LNCaP clone FGC (cell line): ENCODE measurements around the genes PZP, CLEC2D, GABARAPL1 and TAS2R50.

DNA sequence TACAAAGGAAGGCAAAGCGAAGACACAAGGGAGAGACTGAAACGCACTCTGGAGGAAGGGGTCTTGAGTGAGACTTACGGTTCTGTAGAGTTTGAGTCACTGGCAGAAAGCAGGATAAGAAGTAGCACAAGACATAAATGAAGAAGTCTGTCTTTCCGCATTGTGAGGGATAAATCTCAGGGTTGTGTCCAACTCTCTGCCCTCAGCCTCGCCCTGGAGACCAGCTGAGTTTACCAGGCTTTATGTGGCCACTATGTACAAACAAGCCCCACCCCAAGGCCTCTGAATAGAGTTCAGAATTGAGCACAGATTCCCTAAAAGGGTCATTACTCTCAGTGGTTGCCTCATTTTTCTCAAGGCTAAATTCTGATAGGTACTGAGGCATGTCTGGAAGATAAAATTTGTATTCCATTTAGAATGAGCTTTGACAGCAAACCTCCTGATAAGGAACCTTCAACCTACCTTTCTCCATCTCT is at the start of gene PZP:
PZP (minus strand) TSS at position 215 of the 476 bp plus-strand sequence.
- RRBS, 2 experiments, result no CpG with 5 or more reads among the region's 5 CpGs

DNA sequence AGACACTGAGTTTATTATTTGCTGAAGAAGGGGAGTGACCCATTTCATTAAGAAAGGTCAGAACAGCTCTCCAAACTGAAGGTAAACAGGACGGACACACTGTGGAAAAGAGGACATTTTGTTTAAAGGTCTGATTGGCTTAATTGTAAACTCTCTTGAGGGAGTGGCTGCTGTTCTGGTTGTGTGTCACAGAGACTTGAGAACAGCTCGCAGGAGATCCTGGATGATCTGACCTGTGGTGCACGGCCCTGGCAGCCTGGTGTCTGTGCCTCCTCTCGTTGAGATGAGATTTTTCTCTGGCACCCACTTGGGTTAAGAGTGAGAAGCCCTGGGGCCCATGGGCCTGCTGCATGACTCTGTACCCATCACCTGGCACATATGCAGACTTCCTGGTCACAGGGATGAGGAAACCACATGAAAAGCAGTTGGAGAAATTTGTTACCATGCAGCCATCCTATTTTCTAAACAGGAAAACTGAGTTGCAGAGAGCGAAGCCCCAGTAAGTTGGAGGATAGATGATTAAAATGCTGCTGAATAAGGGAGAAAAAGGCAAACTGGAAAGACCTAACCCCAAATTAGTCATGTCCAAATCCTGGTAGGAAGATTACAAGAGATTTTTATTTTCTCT is 142.2 kb upstream of the PZP start:
- RRBS, 2 experiments, result no CpG with 5 or more reads among the region's 5 CpGs

DNA sequence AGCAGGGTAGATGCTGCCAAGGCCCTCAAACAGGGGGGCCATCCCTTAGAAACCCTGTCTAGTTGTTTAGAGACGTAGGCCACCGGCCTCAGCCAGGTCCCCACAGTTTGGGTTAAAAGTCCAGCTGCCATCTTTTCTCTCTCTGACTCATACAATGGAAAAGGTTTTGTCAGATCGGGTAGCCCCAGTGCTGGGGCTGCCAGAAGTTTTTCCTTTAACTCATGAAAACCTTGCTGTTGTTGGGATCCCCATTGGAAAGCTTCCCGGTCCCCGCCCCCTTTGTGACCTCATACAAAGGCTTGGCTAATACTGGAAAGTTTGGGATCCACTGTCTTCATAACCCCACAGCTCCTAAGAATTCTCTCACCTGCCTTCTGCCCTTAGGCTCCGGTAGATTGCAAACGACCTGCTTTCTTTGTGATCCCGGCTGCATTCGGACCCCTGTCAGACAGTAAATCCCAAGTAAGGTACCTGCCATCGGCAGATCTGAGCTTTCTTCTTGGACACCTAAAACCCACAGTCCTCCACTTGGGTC is 40.5 kb downstream of the KLRB1 start:
- RRBS, 2 experiments, result no CpG with 5 or more reads among the region's 10 CpGs

- RRBS, 2 experiments, result no CpG with 5 or more reads among the region's 5 CpGs
These were observed at the start of gene CLEC2D for GRCh38 chr12:9669421-9669898. TSS of gene CLEC2D (plus strand) at chr12:9669713.

GRCh38 chr12:9757256-9758070 is 3.2 kb downstream of the CD69 start:
- RRBS, 2 experiments, result no CpG with 5 or more reads among the region's 5 CpGs

- RRBS, 2 experiments, result no CpG with 5 or more reads among the region's 8 CpGs
These were observed 922 bp downstream of the CD69 start for GRCh38 chr12:9759426-9760531.

GRCh38 chr12:9763031-9763530 is 2.4 kb upstream of the CD69 start:
- RRBS, 2 experiments, result no CpG with 5 or more reads among the region's 3 CpGs

- RRBS, 2 experiments, result no CpG with 5 or more reads among the region's 3 CpGs
These were observed 290 bp downstream of the KLRF1 start for GRCh38 chr12:9827609-9827932.

GRCh38 chr12:9854165-9854875 is 14.8 kb downstream of the CLEC2B start:
- RRBS, 2 experiments, result no CpG with 5 or more reads among the region's 5 CpGs

- RRBS, 2 experiments, result 0% methylated on average over 3 of the region's 36 CpGs
These were observed at the start of gene GABARAPL1 for GRCh38 chr12:10212651-10213139. TSS of gene GABARAPL1 (plus strand) at chr12:10212877.

DNA sequence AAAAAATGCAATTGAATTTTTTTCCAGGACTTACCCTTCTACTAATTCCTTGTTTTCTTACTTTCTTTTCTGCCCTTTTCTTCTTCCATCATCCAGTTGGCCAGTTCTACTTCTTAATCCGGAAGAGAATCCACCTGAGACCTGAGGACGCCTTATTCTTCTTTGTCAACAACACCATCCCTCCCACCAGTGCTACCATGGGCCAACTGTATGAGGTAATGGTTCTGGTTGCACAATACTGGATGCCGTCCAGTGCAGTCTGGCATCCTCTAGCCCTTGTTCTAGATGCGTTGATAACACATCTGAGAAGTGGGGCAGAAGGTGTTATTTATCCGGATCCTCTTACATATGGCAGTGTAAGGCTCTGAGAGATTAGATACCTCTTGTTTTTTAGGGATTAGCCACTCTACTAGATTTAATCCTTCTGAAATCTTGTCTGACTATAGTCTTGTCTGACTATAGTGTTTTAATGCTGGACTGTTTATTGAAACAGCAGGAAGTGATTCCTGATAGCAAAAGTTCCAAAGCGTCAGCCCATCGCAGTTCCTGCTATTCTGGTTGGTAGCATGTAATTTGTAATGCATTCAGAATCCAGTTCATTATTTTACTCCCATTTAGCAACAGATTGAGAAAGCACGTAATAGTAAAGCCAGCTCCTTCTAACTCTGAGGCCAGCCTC is 7.8 kb downstream of the GABARAPL1 start:
- RRBS, 2 experiments, result no CpG with 5 or more reads among the region's 8 CpGs

- RRBS, 2 experiments, result no CpG with 5 or more reads among the region's 4 CpGs
These were observed 3.5 kb downstream of the KLRD1 start for GRCh38 chr12:10311118-10311669.

- RRBS, 2 experiments, result no CpG with 5 or more reads among the region's 5 CpGs
These were observed 21.7 kb downstream of the KLRK1 start for GRCh38 chr12:10368022-10368645.

DNA sequence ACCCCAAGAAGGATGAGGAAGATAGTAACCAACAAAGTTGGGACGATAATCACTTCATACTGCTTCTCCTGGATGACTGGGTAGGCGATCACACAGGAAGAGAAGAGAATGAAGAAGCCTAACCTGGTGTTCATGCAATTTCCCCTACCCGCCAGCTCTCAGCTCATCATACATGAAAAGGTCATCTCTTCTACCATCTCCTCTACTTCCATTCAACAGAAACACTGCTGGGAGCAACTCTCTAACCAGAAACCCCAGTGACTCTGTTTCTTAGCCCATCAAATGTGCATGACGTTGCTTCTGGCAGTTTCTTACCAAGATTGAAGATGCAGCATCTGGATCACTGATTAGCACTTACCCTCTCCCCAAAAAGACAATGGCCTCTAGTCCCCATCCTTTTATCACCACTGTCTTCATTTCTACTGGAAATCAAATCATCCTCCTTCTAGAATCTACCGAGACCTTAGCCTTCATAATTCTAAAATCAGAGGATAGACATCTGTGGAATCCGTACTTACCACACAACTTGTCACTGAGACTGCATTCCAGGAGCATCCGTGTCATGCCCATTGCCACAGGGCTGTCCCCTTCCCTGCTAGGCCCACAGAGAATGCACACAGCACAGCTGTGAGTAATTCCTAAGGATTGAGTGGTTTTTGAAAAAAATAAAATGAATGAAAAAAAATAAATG is 20.8 kb upstream of the MAGOHB start:
- RRBS, 2 experiments, result no CpG with 5 or more reads among the region's 7 CpGs

- RRBS, 2 experiments, result no CpG with 5 or more reads among the region's 8 CpGs
These were observed 6.5 kb downstream of the YBX3 start for GRCh38 chr12:10716542-10717165.

GRCh38 chr12:10986844-10987246 is at the start of gene TAS2R50:
TSS of gene TAS2R50 (minus strand) at chr12:10986912.
- RRBS, 2 experiments, result no CpG with 5 or more reads among the region's 4 CpGs